Right lobe of liver (tissue), 4 donors: ENCODE data around the gene FOS.

- PRO-cap, 4 experiments = no peak in any of the 4 experiments
- RAMPAGE, long total RNA, 2 experiments = no peak in any of the 2 experiments
Observed at GRCh38 chr14:73462803-73463349, 4.5 kb upstream of the NUMB start.

DNA sequence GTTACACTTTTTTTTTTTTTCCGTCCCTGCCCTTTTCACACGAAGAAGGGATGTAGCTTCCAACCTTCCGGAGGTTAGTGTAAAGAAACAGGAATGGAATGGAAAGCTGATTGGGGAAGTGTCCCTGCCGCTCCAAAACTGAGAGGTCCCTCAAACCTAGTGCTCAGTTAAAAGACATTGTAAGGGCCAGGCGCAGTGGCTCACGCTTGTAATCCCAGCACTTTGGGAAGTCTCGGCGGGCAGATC is 1.0 kb downstream of the ACOT2 start:
- PRO-cap, 4 experiments = peak in 4 of 4 experiments; most common plus-strand start position 166 of the sequence (in 1); most common minus-strand start position 140 of the sequence (in 4)
- RAMPAGE, long total RNA, 2 experiments = no peak in any of the 2 experiments

DNA sequence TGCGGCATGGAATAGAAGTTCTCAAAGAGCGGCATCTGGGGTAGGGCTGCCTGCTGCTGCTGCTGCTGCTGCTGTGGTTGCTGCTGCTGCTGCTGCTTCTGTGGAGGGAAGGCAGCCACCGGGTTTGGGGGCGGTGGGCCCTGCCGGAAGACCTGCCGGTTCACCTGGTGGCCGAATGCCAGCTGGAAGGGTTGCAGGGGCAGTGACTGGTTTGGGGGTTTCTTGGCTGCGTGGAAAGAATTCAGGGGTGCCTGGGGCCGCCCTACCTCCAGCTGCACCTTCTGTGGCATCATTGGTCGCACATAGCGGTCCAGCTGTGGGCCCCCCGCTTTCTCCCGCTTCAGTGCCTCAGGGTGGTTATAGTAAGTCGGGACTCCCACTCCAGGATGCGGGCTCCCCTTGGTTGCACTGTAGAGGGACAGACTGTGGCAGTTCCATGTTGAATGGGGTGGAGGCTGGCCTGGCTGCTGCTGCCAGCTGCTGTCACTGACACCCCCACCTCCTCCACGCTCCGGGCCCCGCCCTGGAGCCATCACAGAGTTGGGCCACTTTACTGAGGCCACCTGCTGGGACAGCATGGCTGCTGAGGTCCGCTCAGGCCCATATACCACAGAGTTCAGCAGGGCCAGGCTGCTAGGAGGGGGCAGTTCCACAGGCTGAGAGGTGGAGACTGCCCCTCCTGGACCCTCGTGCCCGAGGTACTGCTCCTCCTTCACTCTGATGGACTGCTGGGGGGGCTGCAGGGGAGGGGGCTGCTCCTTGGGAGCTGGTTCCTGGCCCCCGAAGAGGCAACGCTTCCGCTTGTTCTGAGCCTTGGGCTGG is 20.7 kb downstream of the MIDEAS start:
- PRO-cap, 4 experiments = no peak in any of the 4 experiments
- RAMPAGE, long total RNA, 2 experiments = no peak in any of the 2 experiments

DNA sequence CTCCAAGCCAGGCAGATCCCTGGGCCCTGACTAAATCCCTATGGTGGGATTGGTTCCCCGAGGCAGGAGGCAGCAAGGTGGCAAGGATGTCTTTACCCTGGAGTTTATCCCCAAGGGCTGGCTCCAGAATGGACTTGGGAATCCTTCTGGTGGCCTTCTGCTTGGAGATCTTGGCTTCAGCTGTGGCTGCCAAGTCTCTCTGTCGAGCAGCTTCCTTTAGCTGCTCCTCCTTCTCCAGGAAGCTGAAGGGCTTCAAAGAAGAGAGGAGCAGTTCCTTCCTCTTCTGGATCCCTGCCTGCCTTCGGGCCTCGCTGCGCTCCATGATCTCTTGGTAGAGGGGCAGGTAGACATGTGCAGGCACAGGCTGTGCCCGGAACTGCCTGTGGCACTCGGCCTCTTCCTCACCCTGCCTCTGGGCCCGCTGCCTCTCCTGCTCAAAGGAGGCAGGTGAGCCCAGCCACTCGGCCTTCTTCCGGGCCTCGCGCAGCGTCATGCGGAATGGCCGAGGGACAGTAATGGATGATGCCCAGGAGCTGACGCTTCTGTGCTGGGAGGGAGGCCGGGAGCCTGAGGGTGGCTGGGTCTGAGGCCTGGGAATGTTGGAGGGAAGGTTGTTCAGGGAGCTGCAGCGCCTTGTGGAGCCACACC is 5.5 kb downstream of the FAM161B start:
- PRO-cap, 4 experiments = no peak in any of the 4 experiments
- RAMPAGE, long total RNA, 2 experiments = no peak in any of the 2 experiments

DNA sequence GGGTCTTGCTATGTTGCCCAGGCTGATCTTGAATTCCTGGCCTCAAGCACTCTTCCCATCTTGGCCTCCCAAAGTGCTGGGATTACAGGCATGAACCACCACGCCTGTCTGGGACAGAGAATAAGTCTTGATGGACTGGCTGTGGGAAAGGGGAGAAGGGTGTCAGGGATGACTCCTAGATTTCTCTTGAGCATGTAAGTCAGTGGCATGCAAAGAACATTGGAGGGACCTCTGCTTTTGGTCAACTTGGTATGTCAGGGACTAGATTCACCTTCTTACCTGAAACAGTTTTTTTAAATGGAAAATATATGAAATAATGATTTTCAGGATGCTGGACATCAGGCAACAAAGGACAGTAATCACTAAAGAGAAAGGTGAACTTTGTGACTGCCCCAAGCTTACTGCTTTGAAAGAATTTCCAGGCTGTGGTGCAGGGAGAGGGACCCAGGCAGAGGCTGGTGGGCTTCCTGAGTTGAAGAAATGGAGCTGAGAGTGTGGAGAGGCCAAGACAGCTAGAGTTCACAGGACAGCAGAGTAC is 43.1 kb downstream of the LIN52 start:
- PRO-cap, 4 experiments = no peak in any of the 4 experiments
- RAMPAGE, long total RNA, 2 experiments = no peak in any of the 2 experiments

- PRO-cap, 4 experiments = peak in 4 of 4 experiments; most common plus-strand start chr14:74140726 (in 4); most common minus-strand start chr14:74140601 (in 4)
- RAMPAGE, long total RNA, 2 experiments = no peak in any of the 2 experiments
Observed at GRCh38 chr14:74140031-74140846, 55.5 kb downstream of the LIN52 start.

GRCh38 chr14:74301671-74302332 is 932 bp downstream of the ABCD4 start:
- PRO-cap, 4 experiments = peak in 3 of 4 experiments; most common plus-strand start chr14:74302272 (in 3)
- RAMPAGE, long total RNA, 2 experiments = no peak in any of the 2 experiments

- PRO-cap, 4 experiments = no peak in any of the 4 experiments
- RAMPAGE, long total RNA, 2 experiments = no peak in any of the 2 experiments
Observed at GRCh38 chr14:74499556-74500017, 6.0 kb downstream of the ISCA2 start.

- PRO-cap, 4 experiments = no peak in any of the 4 experiments
- RAMPAGE, long total RNA, 2 experiments = no peak in any of the 2 experiments
Observed at GRCh38 chr14:74585657-74586237, 26.3 kb downstream of the LTBP2 start.

GRCh38 chr14:74612745-74613069 is 670 bp upstream of the LTBP2 start:
- PRO-cap, 4 experiments = peak in 1 of 4 experiments; most common plus-strand start chr14:74612848 (in 1)
- RAMPAGE, long total RNA, 2 experiments = no peak in any of the 2 experiments

DNA sequence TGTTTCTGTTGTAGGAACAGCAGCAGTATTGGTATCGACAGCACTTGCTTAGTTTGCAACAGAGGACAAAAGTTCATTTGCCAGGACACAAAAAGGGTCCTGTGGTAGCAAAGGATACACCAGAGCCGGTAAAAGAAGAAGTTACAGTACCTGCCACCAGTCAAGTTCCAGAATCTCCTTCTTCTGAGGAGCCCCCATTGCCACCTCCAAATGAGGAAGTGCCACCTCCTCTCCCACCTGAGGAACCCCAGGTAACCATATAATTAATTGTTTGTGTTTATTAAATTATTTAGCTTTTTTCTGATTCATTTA is 15.3 kb downstream of the YLPM1 start:
- PRO-cap, 4 experiments = no peak in any of the 4 experiments
- RAMPAGE, long total RNA, 2 experiments = no peak in any of the 2 experiments

DNA sequence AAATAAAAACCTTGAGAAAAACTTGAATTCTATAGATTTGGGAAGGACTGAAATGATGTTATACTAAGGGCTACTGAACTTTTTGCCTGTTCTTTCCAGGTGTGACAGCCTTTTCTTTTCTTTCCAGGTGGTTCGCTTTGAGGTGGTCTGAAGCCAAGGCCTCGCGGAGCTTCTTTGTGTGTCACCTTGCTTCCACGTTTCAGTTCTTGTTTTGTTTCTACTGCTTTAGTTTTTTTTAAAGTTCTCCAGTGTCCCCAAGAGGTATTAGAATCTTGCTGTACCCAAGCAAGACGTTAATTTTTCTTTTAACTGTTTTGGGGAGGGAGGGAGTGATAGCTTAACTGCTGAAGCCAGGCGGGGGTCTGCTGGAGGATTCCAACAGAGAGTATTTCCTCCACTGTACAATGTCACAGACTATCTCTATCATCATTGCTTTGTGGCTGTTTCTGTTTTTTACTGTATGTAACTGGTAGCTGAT is 40.3 kb downstream of the PROX2 start:
- PRO-cap, 4 experiments = no peak in any of the 4 experiments
- RAMPAGE, long total RNA, 2 experiments = no peak in any of the 2 experiments

DNA sequence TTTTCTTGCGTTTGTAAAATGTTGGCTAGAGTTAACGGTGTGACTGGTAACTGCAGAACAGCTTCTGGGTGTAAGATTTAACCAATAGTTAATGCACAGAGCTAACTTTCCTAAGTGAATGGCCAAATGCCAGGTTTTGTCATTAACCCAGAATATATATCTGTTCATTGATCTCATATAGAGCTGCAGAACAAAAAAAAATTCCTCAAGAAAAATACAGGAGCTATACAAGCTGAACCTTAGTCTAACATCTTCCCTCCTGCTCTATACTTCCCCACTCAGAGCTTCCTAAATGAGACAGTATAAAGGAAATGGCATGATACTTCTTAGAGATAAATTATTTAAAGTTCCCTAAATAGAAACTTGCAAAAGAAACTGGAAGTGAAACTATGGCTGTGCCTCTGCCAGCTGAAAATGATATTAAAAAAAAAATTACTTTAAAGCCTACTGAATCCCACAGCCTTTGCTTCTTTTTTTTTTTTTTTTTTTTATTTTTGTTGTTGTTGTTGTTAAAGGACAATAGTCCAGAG is 11.6 kb upstream of the NEK9 start:
- PRO-cap, 4 experiments = peak in 1 of 4 experiments; most common minus-strand start position 266 of the sequence (in 1)
- RAMPAGE, long total RNA, 2 experiments = no peak in any of the 2 experiments

DNA sequence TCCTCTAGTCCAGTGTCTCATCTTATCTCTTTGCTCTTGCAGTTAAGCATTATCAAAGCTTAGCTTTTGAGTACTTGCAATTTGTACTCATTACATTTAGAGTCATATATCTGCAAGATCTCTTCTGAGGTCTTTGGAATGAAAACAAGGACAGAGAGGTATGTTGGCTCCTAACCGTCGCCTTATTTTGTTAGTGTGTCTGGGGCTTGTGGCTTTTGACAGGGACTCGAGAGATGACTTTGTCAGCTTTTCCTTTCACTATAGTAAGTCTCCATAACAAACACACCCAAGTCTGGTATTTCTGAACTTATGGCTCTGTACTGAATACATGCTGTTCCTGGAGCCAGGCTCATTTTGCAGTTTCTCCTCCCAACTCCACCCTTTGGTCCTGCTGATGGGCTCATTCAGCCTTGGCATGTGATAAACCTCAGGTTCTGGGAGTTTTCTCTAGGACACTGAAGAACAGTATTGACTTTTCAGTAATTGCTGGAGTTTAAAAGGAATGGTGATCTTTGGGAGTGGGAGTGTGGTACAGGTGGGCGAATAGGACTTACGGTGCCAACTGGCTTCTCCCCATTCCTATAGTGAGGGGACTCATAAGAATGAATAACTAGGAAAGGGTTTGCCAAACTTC is 27.7 kb upstream of the TMED10 start:
- PRO-cap, 4 experiments = no peak in any of the 4 experiments
- RAMPAGE, long total RNA, 2 experiments = no peak in any of the 2 experiments

GRCh38 chr14:75274738-75275361 is 3.8 kb upstream of the FOS start:
- PRO-cap, 4 experiments = peak in 3 of 4 experiments; most common plus-strand start chr14:75275140 (in 3); most common minus-strand start chr14:75274878 (in 2)
- RAMPAGE, long total RNA, 2 experiments = no peak in any of the 2 experiments

DNA sequence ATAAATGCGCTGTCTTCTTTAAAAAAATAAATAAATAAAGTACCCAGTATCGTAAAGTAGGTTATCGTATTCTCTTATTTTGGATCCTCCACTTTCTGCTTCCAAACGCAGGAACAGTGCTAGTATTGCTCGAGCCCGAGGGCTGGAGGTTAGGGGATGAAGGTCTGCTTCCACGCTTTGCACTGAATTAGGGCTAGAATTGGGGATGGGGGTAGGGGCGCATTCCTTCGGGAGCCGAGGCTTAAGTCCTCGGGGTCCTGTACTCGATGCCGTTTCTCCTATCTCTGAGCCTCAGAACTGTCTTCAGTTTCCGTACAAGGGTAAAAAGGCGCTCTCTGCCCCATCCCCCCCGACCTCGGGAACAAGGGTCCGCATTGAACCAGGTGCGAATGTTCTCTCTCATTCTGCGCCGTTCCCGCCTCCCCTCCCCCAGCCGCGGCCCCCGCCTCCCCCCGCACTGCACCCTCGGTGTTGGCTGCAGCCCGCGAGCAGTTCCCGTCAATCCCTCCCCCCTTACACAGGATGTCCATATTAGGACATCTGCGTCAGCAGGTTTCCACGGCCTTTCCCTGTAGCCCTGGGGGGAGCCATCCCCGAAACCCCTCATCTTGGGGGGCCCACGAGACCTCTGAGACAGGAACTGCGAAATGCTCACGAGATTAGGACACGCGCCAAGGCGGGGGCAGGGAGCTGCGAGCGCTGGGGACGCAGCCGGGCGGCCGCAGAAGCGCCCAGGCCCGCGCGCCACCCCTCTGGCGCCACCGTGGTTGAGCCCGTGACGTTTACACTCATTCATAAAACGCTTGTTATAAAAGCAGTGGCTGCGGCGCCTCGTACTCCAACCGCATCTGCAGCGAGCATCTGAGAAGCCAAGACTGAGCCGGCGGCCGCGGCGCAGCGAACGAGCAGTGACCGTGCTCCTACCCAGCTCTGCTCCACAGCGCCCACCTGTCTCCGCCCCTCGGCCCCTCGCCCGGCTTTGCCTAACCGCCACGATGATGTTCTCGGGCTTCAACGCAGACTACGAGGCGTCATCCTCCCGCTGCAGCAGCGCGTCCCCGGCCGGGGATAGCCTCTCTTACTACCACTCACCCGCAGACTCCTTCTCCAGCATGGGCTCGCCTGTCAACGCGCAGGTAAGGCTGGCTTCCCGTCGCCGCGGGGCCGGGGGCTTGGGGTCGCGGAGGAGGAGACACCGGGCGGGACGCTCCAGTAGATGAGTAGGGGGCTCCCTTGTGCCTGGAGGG is at the start of gene FOS:
TSS of gene FOS (plus strand) at position 841 of the 1,247 bp plus-strand sequence.
- PRO-cap, 4 experiments = peak in 4 of 4 experiments; most common plus-strand start position 841 of the sequence (in 4); most common minus-strand start position 179 of the sequence (in 2)
- RAMPAGE, long total RNA, 2 experiments = start-site peak on the plus strand in 1 of 2 experiments, centred at position 839 of the sequence, 741 reads per replicate

DNA sequence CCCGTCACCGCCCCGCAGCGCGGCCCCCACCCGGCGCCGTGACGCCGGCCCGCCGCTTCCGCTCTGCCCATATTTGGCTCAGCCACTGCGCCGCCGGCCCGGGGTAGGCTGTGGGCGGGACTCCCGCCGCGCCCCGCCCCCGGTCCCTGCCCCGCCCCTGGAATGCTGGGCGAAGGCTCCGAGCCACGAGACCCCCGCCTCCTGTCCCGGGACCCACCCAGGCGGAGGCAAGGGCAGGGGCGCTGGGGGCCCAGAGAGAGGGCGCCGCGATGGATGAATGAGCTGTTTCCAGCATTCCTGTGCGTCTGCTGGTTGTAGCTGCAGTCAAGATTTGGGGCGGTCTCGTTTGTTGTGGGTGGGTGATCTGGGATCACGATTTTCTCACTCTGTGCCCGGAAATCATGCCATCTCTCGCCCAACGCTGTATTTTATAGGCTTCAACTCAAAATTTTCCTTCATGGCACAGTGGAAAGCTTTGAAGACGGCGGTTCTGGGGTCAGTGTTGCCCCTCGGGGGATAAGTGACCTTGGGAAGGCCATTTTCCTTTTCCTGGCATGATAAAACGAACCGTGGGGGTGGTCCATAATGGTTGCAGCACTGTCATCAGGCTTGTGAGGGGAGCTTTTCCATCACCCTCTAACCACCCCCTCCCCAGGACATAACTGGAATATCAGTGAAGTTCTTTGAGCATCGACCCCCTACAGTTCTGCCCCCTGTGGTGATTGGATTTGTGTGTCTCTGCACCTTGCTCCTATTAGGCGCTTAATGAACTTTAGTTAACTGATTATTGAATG is 15.8 kb downstream of the FOS start:
- PRO-cap, 4 experiments = peak in 4 of 4 experiments; most common plus-strand start position 162 of the sequence (in 4)
- RAMPAGE, long total RNA, 2 experiments = no peak in any of the 2 experiments

DNA sequence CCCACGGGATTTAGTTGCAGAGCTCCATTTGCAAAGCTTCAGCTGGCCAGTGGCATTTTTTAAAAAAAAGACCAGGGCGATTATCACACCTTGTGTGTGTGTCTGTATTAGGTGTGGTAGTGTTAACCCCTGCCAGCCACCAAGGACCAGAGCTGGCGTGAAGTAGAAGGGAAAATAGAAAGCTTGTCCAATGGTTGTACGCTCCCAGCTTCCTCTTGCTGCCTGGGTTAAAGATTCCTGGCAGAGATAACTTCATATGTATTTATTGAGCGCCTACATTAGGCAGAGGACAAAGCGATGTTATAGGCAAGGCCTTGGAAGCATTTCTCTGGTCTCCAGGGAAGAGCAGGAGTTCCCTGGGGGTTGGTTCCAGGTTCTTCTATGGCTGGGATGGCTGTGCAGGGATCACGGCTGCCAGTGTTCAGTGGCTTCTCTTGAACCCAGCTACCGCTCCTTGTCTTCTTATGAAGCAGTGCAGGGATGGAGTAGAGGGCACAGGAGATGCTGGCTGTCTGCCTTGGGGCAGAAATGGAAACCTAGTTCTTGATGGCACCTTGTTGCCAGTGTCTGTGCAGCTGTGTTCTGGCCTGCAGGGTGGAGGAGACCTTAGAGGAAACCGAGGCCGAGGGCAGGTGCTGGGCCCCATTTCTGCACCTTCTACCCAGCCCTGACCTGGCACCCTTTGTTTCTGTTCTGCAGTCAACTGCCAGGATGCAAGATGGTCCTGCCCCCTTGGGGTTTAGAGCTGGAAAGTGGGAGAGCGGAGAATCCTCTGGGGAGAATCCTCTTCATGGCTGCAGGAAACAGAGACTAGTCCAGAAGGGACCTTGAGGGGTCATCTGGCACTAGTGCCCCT is 3.4 kb downstream of the JDP2 start:
- PRO-cap, 4 experiments = no peak in any of the 4 experiments
- RAMPAGE, long total RNA, 2 experiments = no peak in any of the 2 experiments

DNA sequence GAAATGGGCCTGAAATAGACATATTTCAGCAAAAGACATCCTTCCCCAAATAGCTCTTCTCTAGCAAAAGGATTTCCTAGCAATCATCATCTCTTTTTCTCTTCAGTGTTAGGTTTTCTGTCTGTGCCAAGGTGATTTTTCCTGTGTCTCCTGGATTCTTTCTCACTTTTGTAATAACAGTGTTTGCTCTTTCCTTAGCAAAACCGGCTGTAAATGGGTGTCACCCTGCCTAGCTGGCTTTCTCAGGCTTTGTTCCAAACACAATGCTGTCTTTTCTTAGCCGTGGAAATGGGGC is 21.8 kb downstream of the JDP2 start:
- PRO-cap, 4 experiments = peak in 1 of 4 experiments; most common plus-strand start position 200 of the sequence (in 1)
- RAMPAGE, long total RNA, 2 experiments = no peak in any of the 2 experiments

- PRO-cap, 4 experiments = no peak in any of the 4 experiments
- RAMPAGE, long total RNA, 2 experiments = no peak in any of the 2 experiments
Observed at GRCh38 chr14:75559754-75560352, 18.6 kb upstream of the FLVCR2 start.